A673 (cell line): ENCODE measurements around the gene TET2.

GRCh38 chr4:101037718-101038394 lies 309.5 kb downstream of the PPP3CA start:
- PRO-cap, result no peak

GRCh38 chr4:101143520-101144514 lies 203.5 kb downstream of the PPP3CA start:
- PRO-cap, result no peak

DNA sequence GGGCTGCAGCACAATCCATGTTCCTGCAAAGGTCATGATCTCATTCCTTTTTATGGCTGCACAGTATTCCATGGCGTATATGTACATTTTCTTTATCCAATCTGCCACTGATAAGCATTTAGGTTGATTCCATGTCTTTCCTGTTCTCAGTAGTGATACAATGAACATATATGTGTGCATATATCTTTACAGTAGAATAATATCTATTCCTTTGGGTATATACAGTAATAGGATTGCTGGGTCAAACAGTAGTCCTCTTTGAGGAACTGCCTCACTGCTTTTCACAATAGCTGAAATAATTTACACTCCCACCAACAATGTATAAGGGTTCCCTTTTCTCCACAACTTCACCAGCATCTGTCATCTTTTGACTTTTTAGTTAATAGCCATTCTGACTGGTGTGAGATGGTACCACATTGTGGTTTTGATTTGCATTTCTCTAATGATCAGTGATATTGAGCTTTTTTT lies 113.3 kb downstream of the PPP3CA start:
- PRO-cap, result no peak

- PRO-cap, result no peak
These were observed 60.0 kb downstream of the PPP3CA start for GRCh38 chr4:101287205-101287872.

GRCh38 chr4:101290308-101290905 lies 56.9 kb downstream of the PPP3CA start:
- PRO-cap, result no peak

DNA sequence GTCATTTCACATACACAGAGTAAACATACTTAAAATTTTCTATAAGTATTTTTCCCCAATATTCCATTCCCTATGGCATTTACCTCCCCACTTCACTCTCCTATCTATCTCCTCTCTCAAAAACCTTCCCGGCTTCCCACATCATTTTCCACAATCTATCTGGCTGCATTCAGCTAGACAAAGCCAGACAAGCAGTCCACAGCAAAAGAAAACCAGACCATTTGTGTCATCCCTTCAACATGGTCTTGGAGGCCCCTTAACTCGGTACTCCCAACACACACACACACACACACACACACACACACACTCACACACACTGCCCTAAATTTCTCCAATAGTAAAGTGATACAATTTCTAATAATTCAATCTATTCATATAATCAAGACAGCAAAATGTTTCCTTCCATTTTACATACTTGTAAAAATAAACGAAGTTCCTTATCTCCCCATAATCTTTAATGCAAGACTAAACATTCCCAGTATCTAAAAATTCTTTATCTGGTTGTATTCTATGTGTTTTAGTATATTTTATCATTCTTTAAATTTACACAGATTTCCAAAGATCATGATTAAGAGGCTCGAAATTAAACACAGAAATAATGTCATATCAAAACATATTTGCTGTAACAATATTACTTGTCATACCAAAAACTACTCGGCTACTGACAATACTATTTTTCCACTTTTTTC lies 30.2 kb downstream of the PPP3CA start:
- PRO-cap, result no peak

- PRO-cap, result no peak
These were observed 7.6 kb upstream of the SLC39A8 start for GRCh38 chr4:102352833-102353244.

DNA sequence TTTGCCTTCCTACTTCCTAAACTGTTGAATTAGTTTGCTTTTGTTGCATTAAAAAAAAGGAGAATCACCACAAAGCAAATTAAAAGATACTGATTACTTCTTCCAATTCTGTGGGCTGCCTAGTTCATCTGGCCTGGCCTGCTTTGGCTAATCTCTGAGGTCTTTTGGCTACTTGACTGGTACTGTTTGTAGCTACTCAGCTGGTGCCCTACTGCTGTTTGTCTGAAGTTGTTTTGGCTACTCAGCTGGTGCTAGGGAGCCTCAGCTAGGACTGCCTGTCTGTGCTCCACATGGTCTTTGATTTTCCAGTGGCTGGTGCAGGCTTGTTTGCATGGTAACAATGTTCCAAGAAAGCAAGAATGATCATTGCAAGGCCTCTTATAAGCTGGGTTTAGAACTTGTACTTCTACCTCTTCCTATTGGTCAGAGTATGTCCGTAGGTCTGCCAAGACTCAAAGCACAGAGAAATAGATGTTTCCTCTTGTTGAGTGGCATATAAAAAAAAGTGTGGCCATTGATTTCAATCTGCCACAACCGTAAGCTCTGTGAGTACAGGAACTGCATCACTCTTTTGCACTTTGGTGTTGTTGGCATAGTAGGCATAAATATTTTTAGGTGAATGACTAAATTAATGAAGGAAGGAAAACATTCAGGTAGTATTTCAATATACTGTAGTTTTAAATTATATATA lies 17.5 kb downstream of the NFKB1 start:
- PRO-cap, result no peak

DNA sequence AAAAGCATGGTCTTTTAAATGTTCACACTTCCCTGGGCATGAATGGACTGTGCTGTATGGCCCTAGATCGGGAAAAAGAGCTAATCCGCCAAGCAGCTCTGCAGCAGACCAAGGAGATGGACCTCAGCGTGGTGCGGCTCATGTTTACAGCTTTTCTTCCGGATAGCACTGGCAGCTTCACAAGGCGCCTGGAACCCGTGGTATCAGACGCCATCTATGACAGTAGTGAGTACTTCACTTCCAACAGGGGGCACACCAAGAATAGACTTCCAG lies 77.6 kb downstream of the NFKB1 start:
- PRO-cap, result no peak

- PRO-cap, result no peak
These were observed 21.7 kb downstream of the UBE2D3 start for GRCh38 chr4:102805446-102806246.

DNA sequence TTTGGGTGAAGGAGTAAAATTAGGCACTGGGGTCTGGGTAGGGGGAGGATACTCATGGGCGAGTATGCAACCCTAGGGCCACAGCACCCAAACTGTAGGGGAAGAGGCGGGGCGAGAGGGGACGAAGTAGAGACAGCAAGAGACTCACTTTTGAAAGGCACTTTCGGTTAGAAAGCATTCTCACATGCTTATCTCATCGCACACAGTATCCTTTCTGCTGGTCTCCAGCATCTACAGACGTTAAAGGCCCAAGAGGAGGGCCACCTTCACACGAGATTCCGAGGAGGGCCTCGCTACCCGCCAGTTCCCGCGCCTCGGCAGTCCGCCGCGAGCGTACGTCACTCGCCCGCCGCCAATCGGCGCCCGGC lies 241 bp upstream of the CISD2 start:
- PRO-cap, result bidirectional peak, plus-strand start at position 88 of the sequence, minus-strand start at position 86 of the sequence; bidirectional peak, plus-strand start outside the sequence, minus-strand start at position 216 of the sequence

- PRO-cap, result no peak
These were observed 47.0 kb downstream of the CENPE start for GRCh38 chr4:103151102-103151493.

GRCh38 chr4:103996694-103997241 lies 277.0 kb upstream of the TACR3 start:
- PRO-cap, result bidirectional peak, plus-strand start at chr4:103996876, minus-strand start at chr4:103996814

GRCh38 chr4:105145076-105145731 lies 1.5 kb upstream of the TET2 start:
- PRO-cap, result unidirectional peak, plus-strand start at chr4:105145592

GRCh38 chr4:105146591-105147020 lies at the start of gene TET2:
Gene TET2, plus strand, starts transcription at chr4:105146876.
- PRO-cap, result bidirectional peak, plus-strand start at chr4:105146886, minus-strand start at chr4:105146804

GRCh38 chr4:105601178-105601861 lies 48.9 kb downstream of the ARHGEF38 start:
- PRO-cap, result no peak

DNA sequence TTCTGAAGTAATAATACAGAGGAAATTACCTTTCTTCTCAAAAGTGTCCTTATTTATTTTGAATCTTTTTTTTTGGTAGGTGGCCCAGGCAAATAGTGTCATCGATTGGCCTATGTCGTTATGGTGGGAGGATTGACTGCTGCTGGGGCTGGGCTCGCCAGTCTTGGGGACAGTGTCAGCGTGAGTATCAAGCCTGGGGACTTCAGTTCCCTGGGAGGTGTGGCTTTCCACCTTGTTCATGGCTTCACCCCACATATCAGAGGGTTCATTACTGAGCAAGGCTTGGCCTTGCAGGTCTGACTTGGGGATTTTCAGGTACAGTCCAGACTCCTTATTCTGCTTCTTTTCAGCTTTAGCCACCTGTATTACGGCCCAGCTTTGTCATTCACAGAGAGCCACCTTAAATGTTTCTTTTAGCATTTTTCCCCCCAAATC lies 2.6 kb downstream of the NPNT start:
- PRO-cap, result no peak

- PRO-cap, result no peak
These were observed 72.5 kb downstream of the NPNT start for GRCh38 chr4:105967790-105968080.

DNA sequence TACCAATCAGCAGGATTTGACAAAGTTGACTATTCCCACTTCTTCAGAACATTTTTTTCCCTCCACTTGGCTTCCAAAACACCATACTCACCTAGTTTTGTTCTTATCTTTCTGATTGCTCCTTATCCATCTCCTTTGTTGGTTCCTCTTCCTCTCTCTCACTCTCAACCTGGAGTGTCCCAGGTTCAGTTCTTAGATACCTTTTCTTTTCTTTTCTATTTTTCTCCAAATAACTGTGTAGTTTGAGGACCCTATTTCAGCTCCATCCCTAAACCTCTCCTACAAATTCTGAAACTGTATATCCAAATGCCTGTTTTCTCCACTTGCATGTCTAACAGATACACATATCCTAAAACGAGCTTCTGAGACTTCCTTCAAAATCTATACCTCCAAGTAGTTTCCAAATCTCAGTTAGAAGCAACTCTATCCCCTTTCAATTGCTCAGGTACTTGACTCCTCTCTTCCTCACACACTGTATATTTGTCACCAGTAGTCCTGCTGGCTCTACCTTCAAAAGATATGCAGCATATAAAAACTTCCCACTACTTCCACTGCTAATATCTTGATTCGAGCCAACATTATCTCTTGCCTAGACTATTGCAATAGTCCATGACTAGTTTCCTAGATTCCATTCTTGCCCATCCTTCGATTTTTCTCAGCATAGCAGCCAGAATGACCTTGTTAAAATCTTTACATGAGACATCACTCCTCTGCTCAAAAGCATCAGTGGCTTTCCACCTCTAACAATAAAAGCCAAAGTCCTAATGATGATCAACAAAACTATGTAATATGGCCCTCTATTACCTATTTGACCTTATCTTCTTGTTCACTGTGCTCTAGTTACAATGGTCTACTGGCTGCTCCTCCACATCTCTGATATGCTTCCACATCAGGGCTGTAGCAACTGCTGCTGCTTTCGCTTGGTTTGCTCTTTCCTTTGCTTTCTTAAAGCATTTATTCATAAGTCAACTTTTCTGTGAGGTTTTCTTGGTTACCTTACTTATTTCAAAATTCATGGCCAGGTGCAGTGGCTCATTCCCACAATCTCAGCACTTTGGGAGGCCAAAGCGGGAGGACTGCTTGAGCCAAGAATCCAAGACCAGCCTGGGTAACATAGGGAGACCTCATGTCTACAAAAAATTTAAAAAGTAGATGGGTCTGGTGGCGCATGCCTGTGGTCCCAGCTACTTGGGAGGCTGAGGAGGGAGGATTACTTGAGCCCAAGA lies 116.4 kb downstream of the TBCK start:
- PRO-cap, result no peak

DNA sequence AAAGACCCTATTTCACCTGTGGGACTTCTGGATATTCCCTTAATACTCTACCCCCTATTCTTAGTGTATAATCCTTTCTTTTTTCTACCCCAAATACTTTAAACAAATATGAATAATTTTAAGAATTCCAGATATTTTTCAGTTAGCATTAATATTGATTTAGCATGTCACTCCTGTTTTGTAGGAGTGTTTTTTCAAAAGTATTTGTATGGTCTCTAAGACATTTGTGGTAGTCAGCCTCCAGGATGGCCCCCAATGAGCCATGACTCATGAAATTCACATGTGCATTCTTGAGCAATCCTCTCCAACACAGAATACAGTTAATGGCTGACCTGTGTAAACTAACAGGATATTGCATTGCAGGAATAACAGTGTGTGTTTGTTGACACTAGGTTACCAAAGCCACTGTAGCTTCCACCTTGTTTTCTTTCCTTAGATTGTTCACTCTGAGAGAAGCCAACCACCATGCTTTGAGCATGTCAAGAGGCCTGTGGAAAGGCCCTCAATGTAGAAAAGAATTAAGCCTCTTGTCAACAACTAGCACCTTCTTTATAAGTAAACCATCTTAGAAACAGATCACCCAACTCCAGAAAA lies 28.7 kb downstream of the TBCK start:
- PRO-cap, result no peak